B cell (primary cell): ENCODE data around the gene TDGF1.

DNA sequence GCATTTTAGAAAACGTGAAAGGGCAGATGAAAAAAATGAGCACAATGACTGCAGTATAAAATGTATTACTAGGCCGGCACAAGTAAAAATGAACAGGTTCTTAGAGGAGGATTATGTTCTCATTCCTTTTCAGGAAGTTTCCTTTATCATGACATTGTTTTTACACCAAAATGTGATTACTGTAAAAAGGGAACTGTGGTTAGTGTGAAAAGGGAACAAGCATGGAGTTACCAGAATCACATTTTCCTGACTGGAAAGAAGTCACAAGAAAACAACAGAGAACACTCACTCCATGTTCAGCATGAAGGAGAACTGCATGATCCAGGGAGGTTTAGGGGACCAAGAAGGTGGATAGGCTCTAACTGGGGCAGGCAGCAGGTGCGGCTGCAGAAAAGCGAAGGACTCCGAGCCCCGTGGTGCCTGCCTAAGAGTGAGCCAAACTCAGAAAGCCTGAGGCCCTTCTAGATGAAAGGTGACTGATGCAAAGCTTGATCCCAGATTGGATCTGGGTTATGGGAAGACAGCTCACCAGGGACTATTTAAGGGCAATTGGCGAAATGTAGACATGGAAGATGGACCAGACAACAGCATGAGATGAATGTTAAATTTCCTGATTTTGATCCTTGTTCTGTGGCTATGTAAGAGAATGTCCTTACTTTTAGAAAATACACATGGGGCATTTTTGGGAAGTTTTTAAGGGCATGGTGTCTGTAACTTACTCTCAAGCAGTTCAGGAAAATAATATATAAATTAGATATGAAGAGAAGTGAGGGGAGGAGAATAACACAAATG is 77.3 kb downstream of the CCR1 start:
- PRO-cap = no peak
- CAGE, long polyA plus RNA = no peak

DNA sequence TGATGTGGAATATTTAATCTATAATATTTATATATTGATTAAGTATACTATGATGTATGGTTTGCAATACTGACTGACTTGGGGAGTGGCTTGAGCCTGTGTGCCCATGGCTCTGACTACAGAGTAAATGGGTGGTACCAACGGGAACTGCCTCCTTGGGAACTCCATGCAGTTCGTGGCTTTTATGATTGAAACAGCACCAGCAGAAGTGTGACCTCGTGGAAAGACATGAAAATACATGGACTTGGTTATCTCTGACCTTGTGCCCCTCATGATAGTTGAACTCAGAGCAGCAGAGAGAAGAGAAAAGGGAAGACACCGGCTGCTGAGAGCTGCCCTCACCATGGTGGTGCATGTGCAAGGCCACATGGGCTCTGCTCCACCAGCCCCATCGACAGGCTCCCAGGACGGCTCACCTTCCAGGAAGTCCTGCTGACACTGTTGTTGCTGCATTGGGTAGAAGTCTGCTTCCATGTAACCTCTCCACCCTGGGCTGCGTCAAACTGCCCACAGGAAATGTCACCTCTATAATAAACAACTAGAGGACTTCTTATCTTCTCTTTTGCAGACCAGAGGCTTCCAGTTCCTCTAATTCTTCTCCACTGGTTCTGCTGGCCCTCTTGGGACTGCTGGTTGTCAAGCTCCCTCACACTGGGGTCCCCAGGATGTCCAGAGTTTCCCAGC is 6.1 kb upstream of the CCR3 start:
- PRO-cap = no peak
- CAGE, long polyA plus RNA = no peak

DNA sequence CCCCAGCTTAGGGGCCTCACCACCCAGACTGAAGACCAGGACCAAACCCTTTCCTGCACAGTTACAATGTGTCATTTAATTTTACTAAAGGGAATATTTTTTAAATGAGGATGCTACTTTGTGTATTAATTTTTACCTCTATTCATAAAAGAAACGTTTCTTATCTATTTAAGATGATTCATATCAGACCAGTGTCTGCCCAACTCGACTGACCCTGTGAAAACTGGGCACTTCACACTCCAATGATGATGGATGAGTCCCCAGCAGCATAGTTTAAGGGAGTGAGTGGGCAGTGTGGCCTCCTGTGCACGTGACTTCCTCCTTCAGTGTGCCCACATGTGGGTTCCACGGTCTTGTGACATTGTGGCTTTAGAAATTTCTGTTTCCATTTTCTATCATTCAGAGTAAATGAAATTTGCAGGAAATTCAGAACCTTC is 11.0 kb upstream of the CCRL2 start:
- PRO-cap = no peak
- CAGE, long polyA plus RNA = no peak

DNA sequence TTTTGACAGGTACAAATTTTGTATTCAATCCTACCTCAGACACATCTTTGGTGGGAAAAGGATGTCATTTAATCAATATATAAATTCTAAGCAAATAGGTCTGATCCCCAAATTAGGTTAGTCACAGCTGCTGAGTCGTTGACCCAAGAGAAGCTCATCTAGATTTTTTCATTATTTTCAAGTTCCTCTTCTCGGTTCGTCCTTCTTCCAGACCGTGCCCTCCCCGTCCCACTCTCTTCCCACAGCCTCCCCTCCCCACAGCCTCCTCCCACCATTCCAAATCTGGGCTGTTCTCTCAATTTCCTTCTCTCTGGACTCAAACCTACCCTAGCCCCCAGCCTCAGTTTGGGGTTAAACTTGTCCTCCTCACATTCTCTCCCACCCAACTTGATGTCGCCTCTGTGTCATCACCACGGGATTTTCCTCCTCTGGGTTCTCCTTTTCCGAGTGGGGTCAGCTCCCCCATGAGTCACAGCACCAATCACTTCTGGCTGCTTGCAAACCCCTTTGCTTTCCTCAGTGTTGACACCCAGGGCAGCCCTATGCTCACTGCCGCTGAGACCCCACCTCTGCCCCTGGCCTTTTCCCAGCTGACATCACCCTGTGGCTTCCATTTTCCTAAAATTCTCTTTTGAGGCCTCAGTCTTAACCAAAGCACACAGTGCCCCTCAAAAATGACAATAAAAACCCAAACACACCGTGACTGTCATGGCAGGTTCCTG is 699 bp upstream of the CCRL2 start:
- PRO-cap = no peak
- CAGE, long polyA plus RNA = no peak

- PRO-cap = no peak
- CAGE, long polyA plus RNA = no peak
These were observed 6.2 kb downstream of the LRRC2 start for GRCh38 chr3:46559966-46560315.

- PRO-cap = no peak
- CAGE, long polyA plus RNA = no peak
These were observed 966 bp downstream of the LRRC2 start for GRCh38 chr3:46565131-46565541.

DNA sequence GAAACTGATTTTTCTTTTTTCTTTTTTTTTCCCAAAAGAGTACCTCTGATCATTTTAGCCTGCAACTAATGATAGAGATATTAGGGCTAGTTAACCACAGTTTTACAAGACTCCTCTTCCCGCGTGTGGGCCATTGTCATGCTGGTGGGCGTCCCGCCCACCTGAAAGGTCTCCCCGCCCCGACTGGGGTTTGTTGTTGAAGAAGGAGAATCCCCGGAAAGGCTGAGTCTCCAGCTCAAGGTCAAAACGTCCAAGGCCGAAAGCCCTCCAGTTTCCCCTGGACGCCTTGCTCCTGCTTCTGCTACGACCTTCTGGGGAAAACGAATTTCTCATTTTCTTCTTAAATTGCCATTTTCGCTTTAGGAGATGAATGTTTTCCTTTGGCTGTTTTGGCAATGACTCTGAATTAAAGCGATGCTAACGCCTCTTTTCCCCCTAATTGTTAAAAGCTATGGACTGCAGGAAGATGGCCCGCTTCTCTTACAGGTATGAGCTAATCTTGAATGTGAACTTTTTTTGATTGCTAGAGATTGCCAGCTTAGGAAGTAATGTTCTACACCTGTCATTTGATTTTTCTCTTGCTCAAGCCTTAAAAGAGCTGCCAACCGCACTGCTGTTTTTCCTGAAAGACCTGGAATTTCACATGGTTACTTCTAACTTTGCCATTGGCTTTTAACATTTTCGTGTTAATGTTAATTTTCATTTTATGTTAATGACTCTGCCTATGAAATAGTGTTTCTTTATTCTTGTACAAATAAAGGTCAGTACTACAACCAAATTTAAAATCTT is at the start of gene TDGF1:
TDGF1 (plus strand) TSS at position 270 of the 789 bp plus-strand sequence.
- PRO-cap = no peak
- CAGE, long polyA plus RNA = no peak

GRCh38 chr3:46868237-46868840 is 5.1 kb upstream of the MYL3 start:
- PRO-cap = no peak
- CAGE, long polyA plus RNA = no peak

- PRO-cap = no peak
- CAGE, long polyA plus RNA = no peak
These were observed 6.3 kb upstream of the PTH1R start for GRCh38 chr3:46871126-46871660.

DNA sequence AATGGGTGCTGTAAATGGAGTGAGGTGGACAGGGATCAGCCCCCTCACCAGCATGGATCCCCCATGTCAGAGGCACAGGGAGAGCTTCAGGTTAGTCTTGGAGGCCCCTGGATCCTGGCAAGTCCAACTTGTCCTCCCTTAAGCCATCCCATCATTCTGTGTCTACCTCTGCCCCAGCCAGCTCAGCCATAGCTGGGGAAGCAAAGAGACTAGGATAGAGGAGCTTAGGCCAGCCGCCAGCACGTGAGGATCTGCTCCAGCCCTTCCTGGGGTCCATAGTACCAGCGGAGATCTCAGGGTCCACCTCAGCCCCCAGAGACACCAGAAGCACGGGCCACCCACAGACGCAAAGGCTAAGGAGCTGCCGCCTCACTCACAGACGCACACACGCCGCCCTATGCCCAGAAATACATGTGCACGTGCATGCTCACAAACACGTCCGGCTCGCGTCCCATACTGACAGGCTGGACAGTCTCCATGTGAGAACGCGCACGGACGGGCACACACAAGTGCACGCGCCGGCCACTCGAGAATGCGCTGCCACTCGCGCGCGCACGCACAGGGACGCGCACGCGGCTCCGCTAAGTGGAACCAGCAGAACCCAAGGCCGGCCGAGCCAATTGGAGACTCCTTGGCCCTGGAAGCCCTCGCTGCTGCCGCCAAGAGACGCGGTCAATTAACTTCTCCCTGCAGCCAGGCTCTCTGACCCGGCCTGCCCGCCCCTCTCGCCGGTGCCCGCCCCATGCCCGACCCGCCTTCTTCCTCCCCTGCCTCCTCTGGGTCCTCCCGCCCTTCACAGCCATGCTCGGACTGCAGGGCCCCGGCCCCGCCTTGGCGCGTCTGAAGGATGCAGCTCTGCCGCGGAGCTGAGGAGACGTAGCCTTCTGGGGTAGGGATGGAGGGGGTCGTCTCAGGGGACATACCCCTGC is 14.7 kb downstream of the PTH1R start:
- PRO-cap = no peak
- CAGE, long polyA plus RNA = no peak

GRCh38 chr3:46918519-46919073 is 41.1 kb downstream of the PTH1R start:
- PRO-cap = no peak
- CAGE, long polyA plus RNA = no peak

DNA sequence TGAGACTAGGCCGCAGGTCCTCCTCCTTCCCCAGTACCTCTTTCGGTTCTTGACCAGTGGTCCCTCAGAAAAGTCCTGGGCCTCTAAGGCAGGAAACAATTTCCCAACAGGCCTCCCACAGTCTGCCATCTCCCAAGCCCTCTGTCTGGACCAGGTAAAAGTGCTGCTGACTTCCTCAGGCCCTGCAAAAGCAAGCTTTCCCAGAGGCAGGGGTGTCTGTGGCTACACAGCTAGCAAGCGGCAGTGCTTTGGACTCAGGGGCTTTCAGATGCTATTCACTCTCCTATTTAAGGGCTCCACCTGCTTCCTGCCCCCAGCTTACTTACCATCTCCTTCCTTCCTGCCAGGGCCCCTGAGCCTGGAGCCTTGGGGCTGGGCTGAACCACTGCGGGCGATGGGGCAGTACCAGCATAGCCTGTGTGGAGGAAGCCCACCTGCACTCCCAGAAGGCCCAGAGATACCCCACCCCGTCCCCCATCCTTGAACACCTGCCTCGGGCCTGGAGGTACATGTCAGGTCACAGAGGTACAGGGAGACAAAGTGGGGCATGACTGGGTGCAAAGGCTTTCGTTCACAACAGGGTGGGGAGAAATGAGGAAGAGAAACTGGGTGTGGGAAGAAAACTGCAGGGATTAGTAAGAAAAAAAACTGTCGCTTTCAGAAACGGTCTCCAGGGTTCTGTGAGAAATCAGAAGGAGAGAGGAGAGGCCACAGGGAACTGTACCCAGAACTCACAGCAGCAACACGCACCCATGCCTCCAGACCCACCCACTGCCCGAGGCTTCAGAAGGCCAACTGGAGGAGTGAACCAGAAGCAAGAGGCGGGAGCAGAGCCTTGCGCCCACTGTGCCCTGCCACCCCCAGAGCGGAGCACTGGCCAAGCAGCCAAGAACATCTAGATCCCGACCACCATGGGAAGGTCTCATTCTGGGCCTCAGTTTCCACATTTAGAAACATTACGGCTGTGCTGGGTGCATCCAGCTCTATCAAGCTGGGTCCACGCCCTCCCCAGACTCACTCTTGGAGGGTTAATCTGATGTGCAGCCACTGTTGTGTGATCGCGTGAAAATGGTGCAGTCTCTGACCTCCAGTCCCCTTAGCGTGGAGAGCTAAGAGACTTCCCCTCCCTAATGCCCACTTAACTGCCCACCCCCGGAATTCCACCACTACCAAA is 49.4 kb downstream of the CCDC12 start:
- PRO-cap = bidirectional peak, plus-strand start at position 385 of the sequence, minus-strand start at position 265 of the sequence; bidirectional peak, plus-strand start at position 522 of the sequence, minus-strand start at position 542 of the sequence
- CAGE, long polyA plus RNA = no peak

- PRO-cap = no peak
- CAGE, long polyA plus RNA = no peak
These were observed 45.8 kb downstream of the CCDC12 start for GRCh38 chr3:46930536-46931432.

DNA sequence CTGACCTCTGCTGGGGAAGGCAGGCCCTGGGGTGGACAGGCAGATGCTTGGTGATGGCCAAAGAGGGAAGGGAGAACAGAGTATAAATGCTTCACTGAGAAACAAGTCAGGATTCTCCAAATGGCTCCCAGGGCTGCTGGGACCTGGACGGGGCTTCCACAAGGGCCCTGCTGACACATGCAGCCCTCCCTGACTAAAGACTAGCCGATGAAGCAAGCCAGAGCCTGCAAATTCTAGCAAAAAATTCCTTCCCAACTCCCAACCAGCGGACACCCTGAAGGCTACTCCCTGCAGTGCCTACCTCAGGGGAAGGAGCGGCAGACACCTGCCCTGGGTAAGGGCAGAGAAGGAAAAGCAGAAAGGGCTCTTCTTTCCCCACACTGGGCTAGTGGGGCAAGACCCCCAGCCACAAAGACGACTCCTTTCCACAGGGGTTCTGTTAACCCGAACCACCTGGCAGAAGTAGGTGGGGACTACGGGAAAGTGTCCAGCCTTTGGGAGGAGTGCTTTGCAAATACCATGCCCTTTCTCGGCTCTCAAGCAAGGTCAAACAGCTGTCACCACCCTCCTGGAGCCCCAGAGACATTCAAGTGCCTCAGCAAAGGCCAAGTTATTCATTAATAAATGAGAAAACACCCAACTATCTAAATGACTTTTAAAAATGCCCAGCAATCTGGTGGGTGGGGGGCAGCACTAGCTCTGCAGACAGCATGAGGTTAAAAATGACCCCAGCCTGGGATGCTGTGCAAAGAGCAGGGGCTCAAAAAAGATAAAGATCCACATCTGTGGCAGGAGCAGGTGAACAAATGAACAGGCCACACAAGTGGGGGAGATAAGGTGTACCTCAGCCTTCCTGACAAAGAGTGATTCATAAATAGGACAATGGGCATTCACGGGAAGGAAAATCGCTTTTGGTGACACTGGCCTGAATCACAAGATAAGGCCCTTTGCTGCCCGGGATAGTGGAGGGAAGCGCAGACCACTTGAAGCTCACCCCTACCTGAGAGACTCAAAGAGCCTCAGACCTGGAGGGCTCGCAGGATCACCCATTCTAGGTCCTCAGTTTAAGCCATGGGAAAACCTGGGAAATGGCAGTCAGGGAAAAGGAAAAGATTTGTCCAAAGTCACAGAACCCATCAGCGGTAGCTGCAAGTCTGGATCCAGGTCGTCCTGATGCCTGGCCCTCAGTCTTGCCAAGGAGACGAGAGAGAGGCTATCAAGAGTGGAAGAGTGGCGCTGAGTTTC is 33.0 kb downstream of the CCDC12 start:
- PRO-cap = no peak
- CAGE, long polyA plus RNA = no peak

- PRO-cap = no peak
- CAGE, long polyA plus RNA = no peak
These were observed 28.4 kb downstream of the CCDC12 start for GRCh38 chr3:46947844-46948898.

DNA sequence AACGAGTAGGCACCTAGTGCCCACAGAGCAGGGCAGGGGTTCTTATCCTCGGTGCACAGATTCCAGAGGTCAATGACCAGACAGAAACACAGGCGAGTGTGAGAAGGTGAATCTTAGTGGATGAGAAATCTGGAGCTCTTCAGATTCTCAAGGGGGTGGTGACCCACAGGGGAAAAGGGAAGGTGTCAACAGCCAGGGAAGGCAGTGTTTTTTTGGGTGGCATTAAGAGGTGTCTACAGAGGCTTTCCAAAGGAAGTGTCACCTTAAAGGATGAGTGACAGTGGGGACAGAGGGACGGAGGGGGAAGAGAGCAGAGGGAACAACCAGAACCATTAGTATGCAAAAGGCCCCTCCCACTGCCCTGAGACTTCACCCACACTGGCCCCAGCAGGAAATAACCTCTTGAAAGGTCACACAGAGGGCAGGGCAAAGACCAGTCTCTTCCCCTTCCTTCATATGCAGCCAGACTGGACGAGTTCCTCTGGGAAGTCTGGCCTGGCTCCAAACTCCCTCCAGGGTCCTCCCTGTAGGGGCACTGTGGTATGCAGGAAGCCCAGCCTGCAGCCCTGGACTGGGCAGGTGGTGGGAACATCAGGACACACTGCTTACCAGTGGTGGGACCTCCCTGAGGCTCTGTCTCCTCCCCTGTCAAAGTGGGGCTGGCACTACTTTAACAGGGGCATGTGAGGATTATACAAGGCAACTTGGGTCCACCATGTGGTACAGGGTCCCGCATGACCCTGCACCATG is 27.4 kb downstream of the CCDC12 start:
- PRO-cap = no peak
- CAGE, long polyA plus RNA = no peak

DNA sequence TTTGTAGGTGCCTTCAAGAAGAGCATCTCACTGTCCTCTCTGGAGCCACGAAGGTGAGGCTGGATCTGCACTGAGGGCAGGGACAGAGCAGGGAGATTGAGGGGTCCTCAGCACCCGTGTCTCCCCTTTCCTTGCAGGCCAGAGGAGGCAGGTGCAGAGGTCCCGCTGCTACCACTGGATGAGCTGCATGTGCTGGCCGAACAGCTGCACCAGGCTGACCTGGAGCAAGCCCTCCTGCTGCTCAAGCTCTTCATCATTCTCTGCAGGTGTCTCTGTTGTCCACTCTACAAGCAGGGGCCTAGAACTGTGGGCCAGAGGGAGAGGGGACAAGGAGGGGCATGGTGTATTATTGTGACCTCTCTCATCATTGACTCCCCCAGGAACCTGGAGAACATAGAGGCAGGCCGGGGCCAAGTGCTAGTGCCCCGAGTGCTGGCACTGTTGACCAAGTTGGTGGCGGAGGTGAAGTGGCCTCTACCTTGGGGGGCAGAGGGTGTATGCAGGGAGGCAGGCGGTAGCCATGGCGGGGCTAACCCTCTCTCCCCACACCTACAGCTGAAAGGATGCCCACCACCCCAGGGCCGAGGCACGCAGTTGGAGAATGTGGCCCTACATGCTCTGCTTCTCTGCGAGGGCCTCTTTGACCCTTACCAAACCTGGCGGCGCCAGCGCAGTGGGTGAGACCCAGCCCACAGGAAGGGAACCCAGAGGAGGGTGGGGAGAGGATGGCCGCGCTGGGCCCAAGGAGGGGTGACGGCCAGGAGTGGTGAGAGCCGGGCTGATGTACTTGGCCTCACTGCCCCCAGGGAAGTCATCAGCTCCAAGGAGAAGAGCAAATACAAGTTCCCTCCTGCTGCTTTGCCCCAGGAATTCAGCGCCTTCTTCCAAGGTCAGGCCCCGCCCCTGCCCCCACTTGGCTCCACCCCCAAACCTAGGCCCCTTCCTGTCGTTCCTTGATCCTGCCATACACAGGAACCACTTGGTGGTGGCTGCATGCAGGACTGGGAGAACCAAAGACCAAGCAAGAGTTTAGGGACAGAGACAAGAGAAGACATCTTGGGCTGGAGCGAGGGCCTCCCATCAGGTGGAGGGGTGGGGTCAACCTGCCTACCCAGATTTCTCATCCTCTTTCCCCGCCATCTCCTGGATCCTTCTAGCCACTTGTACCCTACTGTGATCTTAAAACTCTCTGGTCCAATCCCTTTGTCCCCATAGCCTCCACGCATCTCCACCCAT is 9.7 kb downstream of the NBEAL2 start:
- PRO-cap = no peak
- CAGE, long polyA plus RNA = no peak

- PRO-cap = no peak
- CAGE, long polyA plus RNA = no peak
These were observed 18.1 kb downstream of the NBEAL2 start for GRCh38 chr3:46997184-46998301.

DNA sequence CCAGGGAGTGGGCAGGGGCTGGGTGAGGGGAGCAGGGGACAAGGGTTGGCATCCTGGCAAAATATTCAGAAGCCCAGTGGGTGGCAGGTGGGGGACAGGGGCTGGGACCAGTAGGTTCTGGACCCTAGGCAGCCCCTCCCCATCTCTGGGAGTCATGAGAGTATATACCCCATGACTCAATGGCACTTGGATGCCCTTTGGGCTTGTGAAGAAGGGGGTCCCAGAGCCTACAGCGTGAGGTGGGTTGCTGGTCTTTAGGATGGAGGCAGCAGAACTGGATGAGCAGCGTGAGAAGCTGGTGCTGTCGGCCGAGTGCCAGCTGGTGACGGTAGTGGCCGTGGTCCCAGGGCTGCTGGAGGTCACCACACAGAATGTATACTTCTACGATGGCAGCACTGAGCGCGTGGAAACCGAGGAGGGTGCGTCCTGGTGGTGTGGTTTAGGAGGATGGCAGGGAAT is 24.1 kb downstream of the NBEAL2 start:
- PRO-cap = no peak
- CAGE, long polyA plus RNA = no peak

DNA sequence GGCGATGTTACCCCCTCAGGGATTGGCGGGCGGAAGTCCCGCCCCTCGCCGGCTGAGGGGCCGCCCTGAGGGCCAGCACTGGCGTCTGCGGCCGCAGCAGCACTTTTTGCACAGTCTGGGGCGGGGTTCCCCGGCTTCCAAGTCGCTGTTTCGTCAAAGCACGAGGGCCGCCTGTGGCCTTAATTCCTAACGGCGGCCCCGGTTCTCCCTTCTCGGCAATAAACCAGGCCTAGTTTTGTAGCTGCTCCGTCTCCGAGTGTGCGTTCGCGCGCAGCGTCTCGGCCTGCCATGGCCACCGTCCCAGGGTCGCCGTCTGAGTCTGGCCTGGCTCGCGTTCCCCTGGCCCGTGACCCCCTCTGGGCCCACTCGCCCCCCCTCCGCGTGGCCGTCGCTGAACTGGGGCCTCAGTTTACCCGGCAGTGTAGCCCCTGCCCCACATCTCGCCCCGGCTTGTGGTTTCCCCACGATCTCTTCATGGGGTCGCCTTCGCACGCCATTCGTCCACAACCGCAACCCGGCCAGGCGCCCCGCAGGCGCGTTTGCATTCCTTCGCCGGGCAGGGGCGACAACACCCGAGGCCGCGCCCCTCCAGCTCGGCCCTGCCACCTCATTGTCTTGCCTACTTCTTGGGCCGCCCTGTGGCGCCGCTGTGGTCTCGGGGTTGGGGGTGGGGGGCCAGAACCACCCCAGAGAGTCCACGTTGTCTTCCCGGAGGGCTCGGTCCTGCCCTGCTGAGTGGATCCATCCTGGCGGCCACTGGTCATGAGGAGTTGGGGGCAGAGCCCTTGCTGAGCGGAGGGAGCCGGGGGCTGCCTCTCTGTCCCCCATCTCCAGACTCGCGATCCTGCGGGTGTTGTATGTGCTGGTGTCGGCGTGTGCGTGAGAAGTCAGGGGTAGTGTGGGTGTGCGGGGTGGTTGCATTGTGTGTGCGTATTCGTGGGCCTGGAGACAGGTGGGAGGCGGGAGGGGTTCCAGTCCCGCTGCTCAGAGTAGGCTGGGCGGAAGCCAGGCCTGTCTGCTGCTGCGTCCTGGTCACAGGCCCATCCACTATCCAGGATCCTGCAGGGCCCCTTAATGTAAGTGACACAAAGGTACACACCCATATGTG is 30.4 kb downstream of the NBEAL2 start:
- PRO-cap = unidirectional peak, plus-strand start at position 102 of the sequence; unidirectional peak, minus-strand start at position 541 of the sequence
- CAGE, long polyA plus RNA = no peak